PC-3 (cell line): ENCODE data around the genes ST6GALNAC1 and SEC14L1.

- RAMPAGE, long total RNA, result no peak
Observed at GRCh38 chr17:76155954-76156370, 14.9 kb upstream of the FOXJ1 start.

GRCh38 chr17:76208170-76208443 lies 32.2 kb downstream of the RNF157 start:
- RAMPAGE, long total RNA, result no peak

DNA sequence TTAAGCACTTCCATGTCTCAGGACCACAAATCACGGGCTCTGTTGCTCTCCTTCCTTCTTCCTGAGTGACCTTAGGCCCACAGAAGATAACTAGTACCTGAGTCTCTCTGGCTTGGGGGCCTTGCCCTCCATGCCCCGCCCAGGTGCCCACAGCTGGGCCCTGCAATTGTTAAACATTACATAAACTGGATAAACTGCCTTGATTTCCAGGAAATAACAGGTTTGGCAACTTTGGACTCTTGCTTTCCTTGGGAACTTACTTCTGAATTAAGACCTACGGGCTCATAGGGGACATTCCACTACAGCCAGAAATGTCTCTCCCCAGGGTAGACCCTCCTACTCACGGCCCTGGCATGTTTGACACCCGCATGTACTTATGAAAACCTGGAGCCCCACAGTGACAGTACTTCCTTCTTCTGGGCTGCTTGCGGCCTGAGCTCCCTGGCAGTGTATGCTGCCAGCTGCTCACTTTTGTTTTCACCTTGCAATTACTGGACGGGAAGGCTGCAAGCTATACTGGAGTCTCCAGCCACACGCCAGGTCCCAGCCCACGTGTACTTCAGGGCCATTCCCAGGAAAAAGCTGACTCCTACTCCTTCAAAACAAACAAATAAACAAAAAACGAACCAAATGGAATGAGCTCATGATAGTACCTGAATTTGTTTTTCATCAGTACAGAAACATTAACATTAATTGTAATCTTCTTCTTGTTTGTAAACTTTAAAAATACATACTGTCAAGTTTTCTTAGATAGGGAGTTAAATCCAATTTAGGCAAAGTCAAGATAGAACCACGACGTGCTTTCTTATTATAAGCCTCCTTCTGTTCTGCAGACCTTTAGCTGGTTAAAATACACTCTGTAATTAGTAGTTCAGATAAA lies 2.2 kb upstream of the UBALD2 start:
- RAMPAGE, long total RNA, result no peak

DNA sequence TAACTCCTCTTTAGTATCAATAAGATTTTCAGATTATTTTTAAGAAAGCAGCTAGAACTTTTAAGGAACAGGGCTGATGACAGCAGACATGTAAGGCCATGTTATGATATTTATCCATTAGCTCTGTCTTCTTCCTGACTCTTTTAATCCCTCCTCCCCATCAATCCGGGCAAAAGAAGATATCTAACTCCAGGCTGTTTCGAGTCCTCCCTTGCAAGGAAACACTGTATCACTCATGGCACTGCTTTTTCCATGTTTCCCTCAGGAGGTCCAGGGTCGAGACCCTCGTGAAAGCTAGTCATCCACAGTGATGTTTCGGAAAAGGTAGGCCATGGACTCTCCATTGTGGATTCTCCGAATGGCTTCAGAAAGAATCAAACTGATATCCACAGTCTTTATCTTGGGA lies 3.2 kb upstream of the QRICH2 start:
- RAMPAGE, long total RNA, result no peak

GRCh38 chr17:76382640-76383315 lies 1.6 kb upstream of the SPHK1 start:
- RAMPAGE, long total RNA, result no peak

DNA sequence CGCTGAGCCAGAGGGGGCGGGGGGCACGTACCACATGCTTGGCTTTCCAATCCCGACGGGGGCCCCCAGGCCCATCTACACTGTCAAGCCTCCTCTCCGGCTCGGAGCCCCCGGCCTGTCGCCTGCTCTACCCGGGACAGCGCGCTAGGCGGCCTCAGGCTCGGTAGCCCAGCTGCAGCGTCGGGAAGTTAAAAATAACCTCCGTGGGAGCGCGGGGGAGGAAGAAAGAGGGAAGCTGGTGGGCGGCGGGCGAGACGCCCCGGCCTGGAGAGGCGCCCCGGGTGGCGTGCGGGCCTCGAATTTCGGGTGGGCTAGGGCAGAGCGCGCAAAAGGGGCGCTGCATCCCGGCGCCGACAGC lies 615 bp upstream of the SPHK1 start:
- RAMPAGE, long total RNA, result no peak

DNA sequence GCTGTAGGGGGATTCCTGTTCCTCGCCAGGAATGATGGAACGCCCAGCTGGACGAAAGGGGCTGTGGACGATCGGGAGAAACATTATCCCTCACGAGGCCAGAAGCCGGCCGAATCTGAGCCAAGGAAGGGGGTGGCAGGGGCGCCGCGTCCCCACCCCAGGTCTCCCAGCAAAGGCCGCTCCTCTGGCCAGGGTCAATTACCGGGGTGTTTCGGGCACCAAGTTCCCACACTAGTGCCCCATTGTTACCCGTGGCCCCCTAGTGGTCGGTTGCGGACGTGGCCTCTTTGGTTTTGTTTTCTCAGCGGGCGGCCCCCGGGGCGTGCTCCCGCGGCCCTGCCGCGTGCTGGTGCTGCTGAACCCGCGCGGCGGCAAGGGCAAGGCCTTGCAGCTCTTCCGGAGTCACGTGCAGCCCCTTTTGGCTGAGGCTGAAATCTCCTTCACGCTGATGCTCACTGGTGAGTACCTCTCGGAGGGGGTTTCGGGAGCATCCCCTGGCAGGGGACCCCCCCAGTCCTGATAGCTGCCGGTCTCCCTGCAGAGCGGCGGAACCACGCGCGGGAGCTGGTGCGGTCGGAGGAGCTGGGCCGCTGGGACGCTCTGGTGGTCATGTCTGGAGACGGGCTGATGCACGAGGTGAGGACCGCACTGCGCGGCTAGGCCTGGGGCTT lies 1.4 kb downstream of the SPHK1 start:
- RAMPAGE, long total RNA, result no peak

- RAMPAGE, long total RNA, result no peak
Observed at GRCh38 chr17:76480623-76481060, 13.2 kb downstream of the AANAT start.

GRCh38 chr17:76499874-76500514 lies 1.2 kb downstream of the RHBDF2 start:
- RAMPAGE, long total RNA, result no peak

DNA sequence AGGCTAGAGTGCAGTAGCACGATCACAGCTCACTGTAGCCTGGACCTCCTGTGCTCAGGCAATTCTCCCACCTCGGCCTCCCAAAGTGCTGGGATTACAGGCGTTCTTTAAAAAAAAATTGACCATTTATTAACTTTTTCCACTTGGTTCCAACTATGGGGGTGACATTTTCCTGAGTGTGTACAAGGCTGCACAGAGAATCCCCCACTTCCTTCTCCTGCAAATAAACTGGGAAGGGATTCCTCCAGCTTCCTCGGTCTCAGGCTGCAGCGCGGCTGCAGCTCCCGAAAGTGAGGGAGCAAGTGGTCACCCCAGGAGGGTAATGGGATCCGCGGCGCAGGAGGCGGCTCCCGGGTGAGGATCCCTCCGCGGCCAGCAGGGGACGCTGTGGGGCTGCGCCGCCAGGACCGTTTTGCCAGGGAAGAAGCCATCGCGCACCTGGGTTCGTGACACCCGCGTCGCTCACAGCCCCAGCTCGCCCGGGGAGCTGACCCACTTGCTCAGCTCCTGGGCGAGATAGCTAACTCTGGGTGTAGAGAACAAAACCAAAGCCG lies 14.5 kb downstream of the CYGB start:
- RAMPAGE, long total RNA, result no peak

- RAMPAGE, long total RNA, result no peak
Observed at GRCh38 chr17:76558061-76558989, 18.5 kb downstream of the PRCD start.

GRCh38 chr17:76643533-76644145 lies at the start of gene ST6GALNAC1:
ST6GALNAC1 (minus strand) TSS chr17:76643757.
- RAMPAGE, long total RNA, result no peak

DNA sequence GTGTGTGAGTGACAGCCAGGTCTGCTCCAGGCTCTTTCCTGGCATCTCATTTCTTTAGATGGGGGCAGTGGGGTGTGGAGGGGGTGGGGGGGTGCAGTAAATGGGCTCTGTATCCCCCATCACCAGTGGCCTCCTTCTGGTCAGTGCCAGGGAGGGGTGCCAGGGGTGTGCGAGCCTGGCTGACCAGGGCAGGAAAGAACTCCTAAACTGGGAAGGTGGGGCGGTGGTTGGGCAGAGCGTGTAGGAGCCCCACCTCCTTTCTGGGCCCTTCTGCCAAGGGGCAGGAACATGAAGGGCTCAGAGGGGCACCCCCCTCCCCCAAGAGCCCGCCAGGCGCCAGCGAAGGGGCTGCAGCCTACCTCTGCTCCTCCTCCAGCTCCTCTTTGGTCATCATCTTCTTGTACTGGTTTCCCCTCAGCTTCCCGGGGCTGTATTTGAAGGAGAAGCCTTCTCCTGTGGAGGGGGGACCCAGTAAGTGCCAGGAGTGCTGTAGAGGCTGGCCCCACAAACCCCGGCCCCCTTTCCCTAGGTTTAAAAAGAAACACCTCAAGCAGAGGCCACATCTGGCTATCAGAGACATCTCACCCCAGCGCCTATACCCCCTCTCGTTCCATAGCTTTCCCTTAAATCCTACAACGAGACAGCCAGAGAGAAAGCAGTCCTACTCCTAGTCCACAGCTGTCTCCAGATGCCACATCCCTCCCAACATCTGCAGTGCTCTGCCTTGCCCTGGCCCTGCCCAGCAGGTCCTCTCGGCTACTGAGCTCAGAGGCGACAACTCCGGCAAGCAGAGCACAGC lies 25.9 kb downstream of the MXRA7 start:
- RAMPAGE, long total RNA, result no peak

GRCh38 chr17:76708787-76709903 lies 1.6 kb downstream of the MXRA7 start:
- RAMPAGE, long total RNA, result no peak

DNA sequence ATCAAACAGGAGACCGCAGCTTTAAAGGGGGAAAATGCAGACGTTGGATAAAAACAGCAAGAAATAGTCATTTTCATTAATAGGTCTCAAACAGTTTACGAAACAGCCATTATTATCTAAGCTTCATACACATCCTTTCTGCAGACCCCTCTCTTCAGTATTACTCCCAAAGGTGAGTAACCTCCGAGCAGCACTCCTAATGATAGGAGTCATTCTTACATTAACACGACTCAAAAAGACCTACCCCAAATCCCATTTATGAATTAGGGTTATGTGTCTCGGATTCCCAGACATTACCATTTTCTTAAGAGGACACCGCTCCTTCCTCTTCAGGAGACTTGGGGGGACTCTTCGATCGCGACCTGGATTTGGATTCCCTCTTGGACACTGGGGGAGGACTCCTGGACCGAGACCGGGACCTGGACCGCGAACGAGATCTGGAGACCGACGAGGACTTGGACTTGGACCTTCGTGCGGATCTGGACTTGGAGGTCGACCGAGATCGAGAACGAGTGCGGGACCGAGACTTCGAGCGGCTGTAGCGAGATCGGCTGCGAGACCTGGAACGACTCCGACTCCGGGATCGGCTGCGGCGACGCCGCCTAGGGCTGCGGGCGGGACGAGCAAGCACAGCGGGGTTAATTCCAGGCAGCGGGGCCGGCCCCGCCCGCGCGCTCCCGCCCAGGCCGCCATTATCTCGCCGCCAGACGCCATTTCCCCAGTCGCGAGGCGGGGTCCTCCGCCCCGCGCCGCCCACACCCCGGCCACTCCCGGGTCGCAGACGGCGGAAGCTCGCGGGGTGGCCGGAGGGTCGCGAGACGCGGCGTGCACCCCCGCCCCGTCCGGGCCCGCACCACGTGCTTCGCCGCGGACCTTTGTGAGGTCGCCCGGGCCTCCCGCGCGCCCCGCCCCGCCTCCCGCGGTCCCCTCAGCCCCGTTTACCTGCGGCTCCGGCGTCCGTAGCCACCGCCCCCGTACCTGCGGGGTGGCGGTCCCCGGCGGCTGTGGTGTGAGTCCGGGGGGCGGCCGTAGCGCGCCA lies 955 bp downstream of the SRSF2 start:
- RAMPAGE, long total RNA, result no peak

DNA sequence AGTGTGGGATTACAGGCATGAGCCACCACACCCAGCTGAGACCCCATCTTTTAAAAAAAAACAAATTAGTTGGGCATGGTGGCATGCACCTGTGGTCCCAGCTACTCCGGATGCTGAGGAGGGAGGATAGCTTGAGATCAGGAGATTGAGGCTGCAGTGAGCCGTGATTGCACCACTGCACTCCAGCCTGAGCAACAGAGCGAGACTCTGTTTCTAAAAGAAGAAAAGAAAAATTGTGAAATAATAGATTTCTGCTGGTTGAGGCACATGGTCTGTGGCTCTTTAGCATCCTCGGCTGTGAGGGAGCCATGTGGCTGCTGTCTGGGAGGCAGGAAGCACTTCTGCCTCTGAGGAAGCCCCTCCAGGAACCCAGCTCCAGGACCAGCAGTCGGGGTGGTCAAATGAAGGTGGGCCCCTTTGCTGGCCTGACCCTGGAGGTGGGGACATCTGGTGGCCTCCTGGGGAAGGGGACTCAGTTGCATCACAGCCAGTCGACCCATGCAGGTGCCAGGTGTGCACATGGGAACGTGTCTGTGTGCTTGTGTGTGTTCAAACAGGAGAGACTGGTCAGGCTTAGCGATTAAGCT lies 24.5 kb upstream of the MGAT5B start:
- RAMPAGE, long total RNA, result no peak

DNA sequence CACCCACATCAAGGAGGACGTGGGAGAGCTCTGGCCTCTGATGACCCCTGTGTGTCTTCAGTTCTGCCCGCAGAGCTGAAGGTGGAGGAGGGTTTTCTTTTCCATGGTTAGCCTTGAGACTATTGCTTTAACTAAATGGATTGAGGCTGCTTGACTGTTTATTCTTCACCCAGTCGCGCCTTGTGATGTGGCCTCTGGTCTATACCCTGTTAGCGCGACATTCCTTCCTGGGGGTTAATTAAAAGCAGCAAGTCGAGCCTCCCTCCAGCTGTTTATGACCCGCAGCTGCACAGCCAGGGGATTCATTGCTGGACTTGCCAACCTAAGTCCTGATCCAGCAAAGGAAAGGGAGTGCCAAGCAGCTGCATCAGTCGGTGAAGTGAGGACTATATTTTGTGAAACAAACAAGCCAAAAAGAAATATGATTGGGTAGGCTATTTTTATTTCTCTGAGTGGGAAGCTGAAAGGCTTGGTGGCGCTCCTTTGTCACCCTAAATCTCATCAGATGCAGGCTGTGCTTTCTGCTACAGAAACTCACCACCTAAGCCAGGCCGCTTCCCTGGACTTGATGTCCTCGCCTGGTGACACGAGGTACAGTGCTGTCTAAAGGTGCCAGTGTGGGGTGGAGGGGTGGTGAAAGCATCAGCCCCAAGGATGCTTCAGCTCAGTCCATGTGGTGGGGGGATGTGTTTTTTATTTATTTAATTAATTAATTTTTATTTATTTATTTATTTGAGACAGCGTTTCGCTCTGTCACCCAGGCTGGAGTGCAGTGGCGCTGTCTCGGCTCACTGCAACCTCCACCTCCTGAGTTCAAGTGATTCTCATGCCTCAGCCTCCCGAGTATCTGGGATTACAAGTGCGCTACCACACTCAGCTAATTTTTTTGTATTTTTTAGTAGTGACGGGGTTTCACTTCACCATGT lies 10.9 kb upstream of the SEC14L1 start:
- RAMPAGE, long total RNA, result no peak

GRCh38 chr17:77140863-77141786 lies at the start of gene SEC14L1:
SEC14L1 (plus strand) TSS chr17:77140969.
- RAMPAGE, long total RNA, result start-site peak on the plus strand at chr17:77140986-77141010, 55 and 45 reads in 2 replicates

DNA sequence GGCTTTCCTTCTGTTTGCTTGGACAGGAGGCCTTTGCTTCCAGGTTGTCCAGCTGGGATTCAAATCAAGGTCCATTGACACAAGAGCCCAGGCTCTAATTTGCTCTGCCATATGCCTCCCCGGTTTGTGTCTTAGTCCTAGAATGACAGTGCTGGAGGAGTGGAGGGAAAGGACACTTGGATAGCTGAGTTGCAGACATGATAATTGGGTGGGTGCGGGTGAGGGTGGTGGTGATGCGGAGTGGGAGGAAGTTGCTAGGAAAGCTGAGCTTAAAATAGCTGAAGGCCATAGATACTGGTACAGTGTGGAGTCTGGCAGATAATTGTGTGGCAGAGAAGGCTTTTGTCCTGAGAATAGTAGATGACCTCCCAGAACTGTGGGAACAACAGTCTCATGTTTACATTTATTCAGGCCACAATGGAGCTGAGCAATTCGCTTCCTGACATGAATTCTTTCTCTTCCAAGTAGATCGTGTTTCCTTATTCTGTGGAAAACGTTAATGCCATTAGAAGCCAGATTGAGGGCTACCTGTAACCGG lies 23.8 kb downstream of the SEC14L1 start:
- RAMPAGE, long total RNA, result no peak

- RAMPAGE, long total RNA, result no peak
Observed at GRCh38 chr17:77331444-77331926, 50.2 kb downstream of the SEPTIN9 start.